ENCODE measurements around the gene SLC22A2.

- RRBS, result no CpG with 5 or more reads among the region's 4 CpGs
These were observed 8.9 kb upstream of the IGF2R start for GRCh38 chr6:159959932-159960458.

GRCh38 chr6:160004775-160005574 lies 36.1 kb downstream of the IGF2R start:
- RRBS, result 90% methylated on average over 3 of the region's 42 CpGs

DNA sequence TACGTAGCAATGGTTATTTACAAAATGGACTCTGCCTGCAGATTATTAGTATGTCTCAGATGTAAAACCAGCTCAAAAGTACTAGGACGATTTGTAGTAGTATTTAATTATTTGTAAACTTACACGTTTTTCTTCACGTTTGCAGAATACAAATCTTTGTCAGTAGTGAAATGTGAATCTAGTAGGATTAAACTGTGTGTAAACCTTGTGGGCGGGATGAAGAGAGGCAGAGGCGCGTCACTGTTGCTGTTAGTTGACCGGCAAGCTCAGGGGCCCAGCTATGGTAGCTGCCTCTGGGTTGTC lies 69.5 kb downstream of the IGF2R start:
- RRBS, result no CpG with 5 or more reads among the region's 8 CpGs

DNA sequence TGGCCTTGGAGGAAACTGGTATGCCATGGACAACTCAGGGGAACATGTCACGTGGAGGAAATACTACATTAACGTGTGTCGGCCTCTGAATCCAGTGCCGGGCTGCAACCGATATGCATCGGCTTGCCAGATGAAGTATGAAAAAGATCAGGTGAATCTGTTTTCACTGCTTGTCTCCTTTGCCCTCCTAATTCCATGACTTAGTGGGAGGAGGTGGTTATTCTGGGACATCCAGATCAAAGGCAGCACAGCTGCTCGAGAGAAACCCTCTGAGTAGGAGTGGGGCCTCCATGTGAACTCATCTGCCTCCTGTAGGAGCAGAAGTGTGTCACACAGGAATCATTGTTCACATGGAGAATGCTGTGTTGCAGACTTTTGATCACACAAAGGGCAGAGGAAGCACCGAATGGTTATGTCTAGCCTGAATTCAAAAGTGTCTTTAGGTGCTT lies 73.2 kb upstream of the SLC22A1 start:
- RRBS, result no CpG with 5 or more reads among the region's 8 CpGs

- RRBS, result no CpG with 5 or more reads among the region's 5 CpGs
These were observed 62.9 kb upstream of the SLC22A1 start for GRCh38 chr6:160058651-160059080.

GRCh38 chr6:160064717-160064973 lies 57.0 kb upstream of the SLC22A1 start:
- RRBS, result no CpG with 5 or more reads among the region's 3 CpGs

DNA sequence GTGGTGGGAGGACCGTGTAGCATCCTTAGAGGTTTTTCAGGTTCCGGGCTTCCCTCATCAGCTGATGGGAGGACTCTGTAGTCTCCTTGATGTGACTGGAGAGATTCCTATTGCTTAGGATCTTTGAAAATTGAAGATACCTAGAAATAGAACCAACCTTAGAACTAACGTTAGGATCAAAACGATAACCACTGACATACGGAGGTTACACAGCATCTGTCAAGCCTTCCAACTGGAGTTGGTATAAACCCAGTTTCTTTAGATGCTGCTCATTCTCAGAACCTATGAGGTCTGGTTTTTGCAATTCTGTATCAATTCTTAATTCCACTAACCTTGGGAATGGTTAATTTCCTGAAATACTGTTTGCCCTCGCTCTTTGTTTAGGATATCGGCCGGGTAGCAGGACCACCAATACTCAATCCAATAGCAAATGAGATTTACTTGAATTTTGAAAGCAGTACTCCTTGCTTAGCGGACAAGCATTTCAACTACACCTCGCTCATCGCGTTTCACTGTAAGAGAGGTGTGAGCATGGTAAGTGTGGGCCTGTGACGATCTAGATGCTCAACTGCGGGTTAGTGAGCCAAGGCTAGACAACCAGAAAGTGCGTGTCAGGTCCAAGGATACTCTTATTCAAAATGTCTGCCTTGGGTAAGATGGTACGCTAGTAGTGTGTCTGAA lies 46.0 kb upstream of the SLC22A1 start:
- RRBS, result 100% methylated on average over 2 of the region's 16 CpGs

GRCh38 chr6:160090715-160091156 lies 30.9 kb upstream of the SLC22A1 start:
- RRBS, result no CpG with 5 or more reads among the region's 22 CpGs

DNA sequence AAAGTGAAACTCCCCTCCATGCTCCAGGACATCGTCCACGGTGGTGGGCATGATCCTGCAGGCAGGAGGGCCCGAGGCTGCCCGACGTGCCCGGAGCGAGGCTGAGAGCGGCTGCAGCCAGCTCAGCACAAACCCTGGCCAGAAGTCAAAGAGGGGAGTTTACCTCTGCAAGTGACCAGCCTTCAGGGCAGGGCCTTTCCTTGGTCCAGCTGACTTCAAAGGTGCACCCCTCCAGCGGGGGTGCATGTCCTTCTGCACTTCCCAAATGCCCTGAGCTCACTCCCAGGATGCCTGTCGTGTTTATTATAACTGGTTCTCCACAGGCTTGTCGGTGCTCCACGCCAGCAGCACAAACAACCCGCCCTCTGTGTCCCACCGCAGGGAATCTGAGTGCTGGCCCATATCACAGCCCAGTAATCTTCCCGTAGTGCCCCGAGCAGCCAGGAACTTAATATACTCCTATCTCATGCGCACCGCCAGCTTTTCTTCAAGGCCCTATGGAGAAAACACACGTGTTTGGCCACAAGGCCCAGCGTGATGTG lies at the start of gene SLC22A2:
SLC22A2 (minus strand) TSS at position 115 of the 542 bp plus-strand sequence.
- RRBS, result no CpG with 5 or more reads among the region's 20 CpGs

GRCh38 chr6:160301269-160301603 lies 42.6 kb upstream of the SLC22A2 start:
- RRBS, result no CpG with 5 or more reads among the region's 4 CpGs

GRCh38 chr6:160445617-160446206 lies 97.5 kb downstream of the SLC22A3 start:
- RRBS, result no CpG with 5 or more reads among the region's 4 CpGs

DNA sequence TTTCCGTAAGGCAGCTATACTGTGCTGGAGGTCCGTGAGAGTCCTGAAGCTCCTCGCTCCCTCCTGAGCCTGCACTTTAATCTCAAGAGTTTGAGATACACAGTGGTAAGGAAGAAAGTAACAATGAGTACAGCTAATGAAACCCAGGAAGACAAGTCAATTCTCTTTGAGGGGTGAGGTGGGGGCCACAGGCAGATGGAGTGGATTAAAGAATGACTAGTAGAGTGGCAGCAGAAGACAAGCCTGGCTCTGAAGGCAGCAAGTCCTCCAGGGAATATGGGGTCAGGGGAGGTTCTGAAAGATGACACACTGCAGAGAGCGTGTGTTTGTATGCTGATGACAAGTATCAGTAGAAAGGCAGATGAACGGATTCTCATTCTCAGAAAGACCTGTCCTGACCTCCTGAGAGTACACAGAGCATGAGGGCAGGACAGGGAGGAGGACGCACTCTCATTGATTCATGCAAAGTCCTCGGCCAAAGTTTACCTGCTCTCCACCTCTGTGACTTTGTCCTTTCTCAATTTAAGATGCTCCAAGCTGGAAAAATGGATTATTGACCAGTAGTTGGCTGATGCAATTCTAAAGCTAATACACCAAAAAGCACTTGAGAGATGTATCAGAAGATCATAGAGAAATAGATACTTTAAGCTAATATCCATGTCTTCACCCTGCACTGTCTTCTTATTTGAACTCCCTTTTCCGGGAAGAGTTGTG lies 156.7 kb downstream of the LPA start:
- RRBS, result no CpG with 5 or more reads among the region's 8 CpGs

DNA sequence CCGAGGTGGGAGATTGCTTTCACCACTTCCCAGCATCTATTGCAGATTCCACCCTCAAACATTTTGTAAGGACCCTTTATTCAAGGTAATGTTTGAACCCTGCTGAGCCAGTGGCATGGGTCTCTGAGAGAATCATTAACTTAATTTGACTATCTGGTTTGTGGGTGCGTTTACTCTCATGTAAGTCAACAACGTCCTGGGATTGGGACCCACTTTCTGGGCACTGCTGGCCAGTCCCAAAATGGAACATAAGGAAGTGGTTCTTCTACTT lies 71.6 kb downstream of the PLG start:
- RRBS, result no CpG with 5 or more reads among the region's 3 CpGs

GRCh38 chr6:160926690-160927069 lies 64.9 kb upstream of the MAP3K4 start:
- RRBS, result no CpG with 5 or more reads among the region's 9 CpGs

GRCh38 chr6:160927070-160927406 lies 64.5 kb upstream of the MAP3K4 start:
- RRBS, result no CpG with 5 or more reads among the region's 5 CpGs

DNA sequence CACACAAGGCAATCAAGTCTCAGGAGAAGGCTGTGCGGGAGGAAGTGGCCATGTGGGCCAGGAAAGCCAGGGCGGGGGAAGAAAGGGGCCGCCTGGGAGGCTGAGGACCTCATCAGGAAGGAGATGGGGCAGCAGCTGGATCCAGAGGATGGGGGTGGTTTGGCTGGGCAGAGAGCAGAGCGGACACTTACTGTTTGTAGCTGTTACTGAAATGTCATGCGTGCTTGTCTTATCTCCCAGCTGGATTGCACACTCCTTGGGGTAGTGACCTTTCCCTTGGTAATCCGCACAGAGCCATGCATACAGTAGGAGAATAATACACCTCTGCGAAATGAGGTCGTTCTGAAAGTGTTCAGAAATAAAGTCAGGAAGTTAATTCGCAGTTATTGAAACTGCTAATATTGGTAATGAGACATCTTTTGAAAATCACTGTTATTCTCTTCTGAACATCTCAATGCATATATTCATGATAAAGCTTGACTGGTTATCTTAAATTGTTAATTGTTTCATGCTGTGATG lies 18.2 kb upstream of the MAP3K4 start:
- RRBS, result no CpG with 5 or more reads among the region's 9 CpGs

DNA sequence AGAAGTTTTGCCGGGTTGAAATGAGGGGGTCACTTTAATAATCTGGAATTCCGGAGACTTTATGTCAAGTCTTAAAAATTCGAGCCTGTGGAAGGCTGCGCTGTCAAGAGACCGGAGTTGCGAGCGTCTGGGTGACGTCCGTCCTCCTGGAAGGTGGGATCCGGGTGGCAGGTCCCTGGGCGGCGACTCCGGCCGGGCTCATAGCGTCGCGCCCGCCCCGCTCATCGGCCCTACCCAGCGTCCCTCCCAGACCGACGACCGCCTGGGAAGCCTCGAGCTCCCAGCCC lies 378 bp upstream of the MAP3K4 start:
- RRBS, result 1% methylated on average over 18 of the region's 25 CpGs

- RRBS, result 100% methylated on average over 1 of the region's 13 CpGs
These were observed 57.9 kb downstream of the MAP3K4 start for GRCh38 chr6:161049217-161050057.

DNA sequence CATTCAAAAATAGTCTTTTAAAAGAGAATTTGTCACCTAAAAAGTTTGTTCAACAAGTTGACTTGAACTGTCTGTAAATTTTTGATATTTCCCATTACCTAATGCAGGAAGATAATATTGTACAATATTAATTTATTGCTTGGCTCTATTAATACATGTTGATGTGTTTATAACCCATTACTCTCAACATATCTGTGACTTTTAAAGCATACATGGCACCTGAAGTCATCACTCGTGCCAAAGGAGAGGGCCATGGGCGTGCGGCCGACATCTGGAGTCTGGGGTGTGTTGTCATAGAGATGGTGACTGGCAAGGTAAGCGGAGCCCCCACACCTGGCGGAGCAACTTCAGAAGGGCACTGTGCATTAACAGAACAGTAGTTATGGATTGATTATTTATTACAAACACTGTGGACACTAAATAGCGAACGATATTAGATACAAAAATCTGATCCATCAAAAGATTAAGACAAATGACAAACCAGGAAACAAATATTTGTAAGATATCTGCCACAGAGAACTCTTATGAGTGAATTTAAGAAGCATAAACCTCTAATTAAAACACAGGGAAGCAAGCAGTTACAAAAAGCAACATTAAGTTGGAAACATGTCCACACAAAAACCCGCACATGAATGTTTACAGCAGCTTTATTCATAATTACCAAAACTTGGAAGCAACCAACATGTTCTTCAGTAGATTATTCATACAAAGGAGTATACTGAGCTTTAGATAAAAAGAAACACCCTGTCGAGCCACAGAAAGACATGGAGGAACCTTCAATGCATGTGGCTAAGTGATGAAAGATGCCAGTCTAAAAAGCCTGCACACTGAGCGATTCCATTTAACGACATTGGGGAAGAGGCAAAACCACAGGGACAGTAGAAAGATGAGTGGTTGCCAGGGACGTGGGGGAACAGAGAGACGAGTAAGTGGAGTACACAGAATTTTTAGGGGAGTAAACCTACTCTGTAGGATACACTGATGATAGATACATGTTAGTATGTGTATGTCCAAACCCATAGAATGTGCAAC lies 121.2 kb downstream of the MAP3K4 start:
- RRBS, result no CpG with 5 or more reads among the region's 14 CpGs

DNA sequence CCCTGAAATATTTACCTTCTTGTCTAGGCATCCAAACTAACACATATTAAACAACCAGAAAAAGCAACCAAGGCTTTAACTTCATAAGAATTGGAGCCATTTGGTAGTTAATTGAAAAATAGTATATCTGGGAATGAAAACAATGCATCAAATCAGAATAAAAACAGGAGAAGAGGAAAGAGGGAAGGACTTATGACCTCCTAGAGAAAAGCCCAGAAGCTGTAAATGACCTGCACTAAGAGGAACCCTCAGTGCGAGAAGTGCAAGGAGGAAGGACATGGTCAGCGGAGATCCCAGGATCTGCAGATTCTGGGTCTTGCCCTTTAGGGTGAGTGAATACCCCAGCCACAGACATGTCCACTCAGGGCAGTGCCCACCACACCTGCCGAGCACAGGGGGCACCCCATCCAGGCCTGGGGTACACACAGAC lies 101.9 kb downstream of the AGPAT4 start:
- RRBS, result no CpG with 5 or more reads among the region's 3 CpGs

Measured in epidermal melanocyte (primary cell).